Left cardiac atrium (tissue), 1 donor: Measurements from ENCODE around the genes DHX36 and SLC33A1.

GRCh38 chr3:153164444-153165318 is 2.7 kb downstream of the RAP2B start:
- PRO-cap = no peak

GRCh38 chr3:153285838-153286637 is 124.0 kb downstream of the RAP2B start:
- PRO-cap = no peak

DNA sequence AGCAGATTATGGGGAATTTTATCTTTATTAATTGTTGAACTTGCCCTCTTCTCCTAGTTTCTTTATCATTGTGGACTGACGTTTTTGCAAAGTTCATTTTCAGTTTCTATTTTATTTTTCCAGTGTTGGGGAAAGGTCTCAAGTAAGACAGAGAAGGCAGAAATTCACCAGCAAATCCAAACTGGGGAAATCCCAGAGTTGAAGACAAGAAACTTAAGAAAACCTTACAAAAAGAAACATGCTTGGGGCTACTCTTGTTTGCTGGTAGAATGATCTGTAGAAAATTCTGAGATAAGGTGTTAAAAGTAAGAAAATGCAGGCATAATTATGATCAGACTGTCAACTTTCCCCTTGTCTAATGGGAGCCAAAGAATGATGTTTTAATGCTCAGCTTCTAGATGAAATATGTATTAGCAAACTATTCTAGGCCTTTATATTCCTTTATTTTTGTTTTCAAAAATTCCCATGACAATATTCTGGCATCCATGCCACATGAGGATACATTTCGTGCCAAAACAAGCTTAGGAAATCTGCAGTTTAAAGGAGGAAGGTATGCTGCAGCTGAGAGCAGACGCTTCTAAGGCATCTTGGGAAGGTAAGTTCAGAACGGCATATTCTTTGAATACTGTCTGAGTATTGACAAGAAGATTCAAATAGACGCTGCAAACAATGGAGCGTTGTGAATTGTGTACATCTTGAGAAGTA is 158.4 kb downstream of the RAP2B start:
- PRO-cap = no peak

- PRO-cap = no peak
These were observed 387 bp upstream of the ARHGEF26 start for GRCh38 chr3:154120875-154121130.

DNA sequence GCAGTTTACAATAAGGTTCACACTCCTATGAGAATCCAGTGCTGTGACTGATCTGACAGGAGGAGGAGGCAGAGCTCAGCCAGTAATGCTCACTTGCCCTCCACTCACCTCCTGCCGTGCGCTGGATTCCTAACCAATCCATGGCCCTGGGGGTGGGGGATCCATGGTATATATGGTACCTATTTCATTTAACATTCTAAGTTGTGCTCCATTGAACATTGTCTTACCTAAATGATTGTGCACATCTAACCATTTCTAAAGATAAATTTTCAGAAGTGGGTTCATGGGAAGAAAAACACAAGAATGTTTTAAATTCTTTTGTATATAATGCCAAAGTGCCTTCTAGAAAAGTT is 91.5 kb downstream of the ARHGEF26 start:
- PRO-cap = no peak

GRCh38 chr3:154255180-154255578 is 69.1 kb downstream of the DHX36 start:
- PRO-cap = no peak

- PRO-cap = bidirectional peak, plus-strand start at chr3:154324576, minus-strand start at chr3:154324461
These were observed at the start of gene DHX36 for GRCh38 chr3:154323573-154324940. DHX36 (minus strand) TSS chr3:154324487.

- PRO-cap = no peak
These were observed 1.3 kb upstream of the MME start for GRCh38 chr3:155078578-155079407.

DNA sequence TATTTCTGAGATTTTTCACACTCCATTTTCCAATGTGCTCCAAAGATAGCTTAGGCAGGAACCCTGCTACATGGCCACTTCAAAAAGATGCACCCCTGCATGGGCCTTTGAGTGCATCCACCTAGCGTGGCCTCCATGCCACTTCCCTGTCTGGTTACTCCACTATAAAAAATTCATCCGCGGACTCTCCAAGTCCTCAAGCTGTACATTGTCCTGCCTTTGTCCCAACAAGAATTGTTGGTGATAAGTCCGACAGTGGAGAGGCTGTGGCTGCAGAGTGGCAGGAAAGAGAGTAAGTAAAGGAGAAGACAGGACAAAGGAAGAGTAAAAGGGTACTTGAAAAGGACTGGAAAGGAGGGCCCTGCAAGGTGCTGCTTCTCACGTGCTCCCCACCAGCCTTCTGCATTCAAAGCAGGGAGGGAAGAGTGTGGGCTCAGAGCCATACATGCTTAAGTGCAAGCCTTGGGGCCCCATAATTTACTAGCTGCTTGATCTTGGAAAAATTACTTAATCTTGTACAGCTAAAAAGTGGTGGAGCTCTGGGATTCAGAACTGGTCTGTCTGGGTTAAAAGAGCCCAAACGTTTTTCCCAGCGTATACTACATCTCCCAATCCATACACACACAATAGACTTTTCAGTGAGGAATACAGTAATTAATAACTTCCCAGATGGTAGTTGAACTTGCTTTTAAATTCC is 29.8 kb downstream of the MME start:
- PRO-cap = no peak

DNA sequence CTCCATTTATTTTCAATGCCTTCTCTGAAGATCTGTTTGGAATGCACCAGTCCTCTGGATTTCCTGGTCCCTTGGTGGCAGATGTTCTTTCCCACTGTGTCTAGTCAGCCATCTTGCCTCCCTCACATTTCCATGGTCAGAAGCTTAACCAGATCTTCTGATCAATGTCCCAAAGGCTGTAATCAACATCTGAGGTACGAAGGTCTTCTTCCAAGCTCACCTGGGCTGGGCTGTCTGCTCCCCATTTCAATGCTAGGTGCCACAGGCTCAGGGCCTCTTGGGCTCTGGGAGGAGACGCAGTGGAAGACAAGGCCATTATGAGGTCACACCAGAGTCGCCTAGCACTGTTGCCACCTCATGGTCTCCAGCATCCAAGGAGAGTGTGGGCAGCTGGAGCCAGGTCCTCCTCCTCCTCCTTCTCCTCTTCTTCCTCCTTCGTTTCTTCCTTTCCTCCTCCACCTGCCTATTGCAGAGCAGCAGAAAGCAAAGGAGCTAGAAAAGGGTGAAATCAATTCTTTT is 52.8 kb downstream of the STRIT1 start:
- PRO-cap = no peak

GRCh38 chr3:155512064-155512567 is 218.6 kb upstream of the STRIT1 start:
- PRO-cap = no peak

- PRO-cap = no peak
These were observed 42.9 kb downstream of the PLCH1 start for GRCh38 chr3:155701832-155702557.

DNA sequence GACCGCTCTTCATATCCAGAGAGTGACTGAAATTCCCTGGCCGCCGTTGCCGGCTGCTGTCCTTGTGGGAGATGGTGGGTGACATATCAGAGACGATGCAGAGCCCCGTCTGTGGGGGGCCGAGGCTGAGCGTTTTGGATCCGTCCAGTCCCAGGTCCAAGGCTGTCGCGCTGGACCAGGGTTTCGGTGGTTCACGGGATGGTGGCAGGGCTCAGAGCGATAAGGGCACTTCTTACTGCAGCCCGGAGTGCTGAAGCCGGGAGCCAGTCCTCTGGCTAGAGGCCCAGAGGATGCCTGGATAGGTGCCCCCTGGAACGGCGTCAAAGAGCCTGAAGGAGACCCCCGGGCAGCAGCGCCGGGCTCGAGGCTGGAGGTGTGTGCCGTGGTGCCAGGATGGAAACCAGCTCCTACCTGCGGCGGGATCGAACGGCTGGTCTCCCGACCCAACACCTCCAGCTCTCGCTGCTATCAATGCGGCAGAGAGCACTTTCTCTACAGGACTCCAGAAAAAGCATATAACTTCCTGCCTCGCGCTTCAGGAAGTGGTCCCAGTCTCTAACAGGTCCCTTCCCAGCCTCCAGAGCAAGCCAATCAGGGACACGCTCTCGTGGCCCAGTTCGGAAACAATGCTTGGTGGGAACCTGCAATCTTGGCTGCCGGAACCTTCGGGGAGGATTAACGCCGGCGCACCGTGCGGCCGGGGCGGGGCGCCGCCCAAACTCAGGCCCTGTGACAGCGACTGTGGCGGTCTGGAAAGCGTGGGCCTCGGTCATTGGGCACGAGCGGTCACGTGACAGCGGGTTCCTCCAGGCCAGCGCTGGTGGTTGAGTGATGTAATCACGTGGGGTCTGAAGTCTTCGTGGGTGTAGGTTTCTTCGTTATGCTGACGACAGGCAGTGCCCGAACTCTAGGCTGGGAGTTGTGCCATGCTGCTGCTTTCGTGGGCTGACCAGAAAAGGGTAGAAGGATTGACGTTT is at the start of gene SLC33A1:
Gene SLC33A1, minus strand, starts transcription at position 515 of the 977 bp plus-strand sequence.
- PRO-cap = bidirectional peak, plus-strand start at position 886 of the sequence, minus-strand start at position 473 of the sequence

GRCh38 chr3:155912801-155913104 is 42.3 kb downstream of the GMPS start:
- PRO-cap = no peak

DNA sequence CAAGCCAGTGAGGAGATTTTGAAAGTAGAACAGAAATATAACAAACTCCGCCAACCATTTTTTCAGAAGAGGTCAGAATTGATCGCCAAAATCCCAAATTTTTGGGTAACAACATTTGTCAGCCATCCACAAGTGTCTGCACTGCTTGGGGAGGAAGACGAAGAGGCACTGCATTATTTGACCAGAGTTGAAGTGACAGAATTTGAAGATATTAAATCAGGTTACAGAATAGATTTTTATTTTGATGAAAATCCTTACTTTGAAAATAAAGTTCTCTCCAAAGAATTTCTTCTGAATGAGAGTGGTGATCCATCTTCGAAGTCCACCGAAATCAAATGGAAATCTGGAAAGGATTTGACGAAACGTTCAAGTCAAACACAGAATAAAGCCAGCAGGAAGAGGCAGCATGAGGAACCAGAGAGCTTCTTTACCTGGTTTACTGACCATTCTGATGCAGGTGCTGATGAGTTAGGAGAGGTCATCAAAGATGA is 117.1 kb downstream of the GMPS start:
- PRO-cap = no peak

DNA sequence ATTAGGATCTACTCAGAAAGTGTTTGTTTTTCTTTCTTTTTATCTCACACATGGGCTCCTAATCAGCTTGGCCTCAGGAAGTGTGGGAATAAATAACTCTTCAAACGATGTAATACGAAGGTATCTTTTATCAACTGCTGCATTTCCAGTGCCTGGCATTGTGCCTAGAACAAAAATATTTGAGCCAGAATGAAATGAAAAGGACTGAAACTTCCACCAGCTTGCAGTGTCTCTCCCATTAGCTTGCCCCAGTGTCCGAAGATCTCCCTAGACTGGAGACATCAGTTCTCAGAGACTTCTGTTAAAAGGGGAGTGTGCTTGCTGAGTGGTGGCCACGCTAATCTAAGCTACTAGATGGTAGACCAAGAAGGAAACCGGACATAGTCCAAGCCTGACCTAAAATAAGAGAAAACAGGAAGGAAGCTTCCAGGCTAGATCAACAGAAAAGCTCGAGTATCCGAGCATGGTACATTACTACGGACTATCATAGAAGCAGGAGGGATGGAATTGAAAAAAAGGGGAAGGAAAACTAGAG is 28.6 kb downstream of the KCNAB1 start:
- PRO-cap = no peak

DNA sequence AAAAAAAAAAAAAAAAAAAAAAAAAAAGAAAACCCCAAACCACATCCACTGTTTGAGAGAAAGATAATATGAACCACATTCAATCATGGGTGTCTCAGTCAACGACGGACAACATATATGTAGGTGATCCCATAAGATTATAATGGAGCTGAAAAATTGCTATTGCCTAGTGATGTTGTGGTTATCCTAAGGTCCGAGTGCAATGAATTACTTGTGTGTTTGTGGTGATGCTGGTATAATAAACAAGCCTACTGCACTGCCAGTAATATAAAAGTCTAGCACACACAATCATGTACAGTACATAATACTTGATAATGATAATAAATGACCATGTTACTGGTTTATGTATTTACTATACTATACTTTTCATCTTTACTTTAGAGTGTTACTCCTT is 30.2 kb downstream of the SSR3 start:
- PRO-cap = no peak

- PRO-cap = no peak
These were observed 19.9 kb downstream of the SSR3 start for GRCh38 chr3:156534905-156535627.

DNA sequence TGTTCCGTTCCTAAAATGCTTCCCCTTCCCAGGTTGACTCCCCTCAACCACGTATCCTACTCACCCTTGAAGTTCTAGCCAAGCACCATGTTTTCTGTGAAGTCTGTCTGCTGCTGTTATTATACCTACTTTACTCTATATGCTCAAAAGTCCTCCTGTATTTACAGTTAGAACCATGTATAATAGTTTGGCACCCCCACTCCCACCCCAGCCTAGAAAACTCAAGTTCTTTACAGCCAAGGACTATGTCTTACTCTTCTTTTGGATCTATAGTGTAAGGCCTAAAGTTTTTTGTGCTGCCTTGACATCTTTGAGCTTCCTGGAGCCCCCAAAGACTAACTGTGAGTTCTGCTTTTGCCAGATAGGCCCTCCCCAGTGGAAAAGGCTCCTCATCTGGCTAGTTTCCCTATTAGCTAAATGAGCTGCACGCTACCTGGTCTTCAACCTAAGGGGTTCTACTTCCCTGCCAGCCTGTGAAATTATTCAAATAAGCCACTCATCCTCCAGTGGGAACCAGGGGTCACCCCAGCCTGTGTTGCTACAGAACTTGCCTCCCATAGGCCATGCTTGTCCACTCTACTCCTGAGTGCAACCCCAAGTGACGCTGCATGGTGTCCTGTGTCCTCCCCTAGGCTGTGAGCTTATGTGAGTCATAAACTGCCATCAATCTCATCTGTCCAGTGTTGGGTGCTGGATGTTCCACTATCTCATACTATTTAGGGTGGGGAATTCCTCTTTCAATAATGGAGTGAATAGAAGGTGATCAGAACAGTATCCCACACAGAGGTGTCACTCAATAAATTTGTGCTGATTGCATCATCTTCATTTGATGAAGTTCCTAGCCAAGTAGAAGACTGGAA is 49.6 kb upstream of the SSR3 start:
- PRO-cap = no peak

- PRO-cap = no peak
These were observed 16.1 kb upstream of the TIPARP start for GRCh38 chr3:156658406-156658605.